OVCAR3 (cell line): ENCODE data around the genes CELA1 and GALNT6.

- RRBS = no CpG with 5 or more reads among the region's 3 CpGs
These were observed 1.5 kb downstream of the DAZAP2 start for GRCh38 chr12:51240127-51240522.

DNA sequence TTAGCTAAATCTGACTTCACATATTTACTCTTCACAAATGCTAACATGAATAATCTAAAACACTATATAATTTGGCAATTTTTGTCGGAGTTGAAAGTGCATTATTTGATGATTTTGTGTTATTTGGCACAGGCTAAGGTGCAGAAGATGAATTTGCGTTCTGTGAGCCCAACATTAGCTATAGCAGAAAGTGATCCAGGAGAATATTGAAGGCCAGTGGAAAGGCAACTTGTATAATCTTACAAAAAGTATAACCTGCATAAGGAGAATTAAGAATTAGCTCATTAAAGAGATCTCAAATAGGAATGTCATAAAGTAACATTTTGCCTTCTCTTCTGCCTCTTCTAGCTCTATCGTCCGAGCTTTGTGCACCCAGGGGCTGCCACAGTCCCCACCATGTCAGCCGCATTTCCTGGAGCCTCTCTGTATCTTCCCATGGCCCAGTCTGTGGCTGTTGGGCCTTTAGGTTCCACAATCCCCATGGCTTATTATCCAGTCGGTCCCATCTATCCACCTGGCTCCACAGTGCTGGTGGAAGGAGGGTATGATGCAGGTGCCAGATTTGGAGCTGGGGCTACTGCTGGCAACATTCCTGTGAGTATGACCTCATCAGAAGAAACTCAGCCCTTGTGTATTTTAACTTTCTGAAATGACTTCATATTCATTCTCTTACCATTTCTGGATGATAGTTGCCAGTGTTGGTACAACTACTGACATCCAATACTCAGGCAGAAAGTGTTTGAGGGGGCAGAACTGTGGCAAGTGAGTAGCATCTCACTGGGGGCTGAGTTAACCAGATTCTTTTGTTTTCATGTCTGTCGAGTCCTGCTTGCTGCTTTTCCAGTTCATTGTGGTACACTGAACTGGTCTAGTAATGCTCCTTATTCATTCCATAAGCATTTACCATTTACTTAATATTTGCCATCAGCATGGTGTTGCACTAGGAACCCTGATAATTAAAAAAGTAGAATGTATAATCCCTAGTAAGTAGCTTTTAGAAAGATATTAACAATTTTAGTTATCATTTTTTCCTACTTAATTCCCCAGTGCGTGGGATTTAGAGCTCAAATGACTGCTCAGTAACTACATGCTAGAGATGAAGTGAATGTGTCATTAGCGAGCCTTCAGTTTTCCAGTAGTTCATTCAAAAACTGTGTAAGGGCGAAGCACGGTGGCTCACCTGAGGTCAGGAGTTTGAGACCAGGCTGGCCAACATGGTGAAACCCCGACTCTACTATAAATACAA lies 2.3 kb downstream of the DAZAP2 start:
- RRBS = no CpG with 5 or more reads among the region's 12 CpGs

GRCh38 chr12:51247329-51248087 lies 8.9 kb downstream of the DAZAP2 start:
- RRBS = no CpG with 5 or more reads among the region's 14 CpGs

GRCh38 chr12:51346443-51347051 lies at the start of gene CELA1:
Gene CELA1 (minus strand): TSS chr12:51346679.
- RRBS = no CpG with 5 or more reads among the region's 5 CpGs

DNA sequence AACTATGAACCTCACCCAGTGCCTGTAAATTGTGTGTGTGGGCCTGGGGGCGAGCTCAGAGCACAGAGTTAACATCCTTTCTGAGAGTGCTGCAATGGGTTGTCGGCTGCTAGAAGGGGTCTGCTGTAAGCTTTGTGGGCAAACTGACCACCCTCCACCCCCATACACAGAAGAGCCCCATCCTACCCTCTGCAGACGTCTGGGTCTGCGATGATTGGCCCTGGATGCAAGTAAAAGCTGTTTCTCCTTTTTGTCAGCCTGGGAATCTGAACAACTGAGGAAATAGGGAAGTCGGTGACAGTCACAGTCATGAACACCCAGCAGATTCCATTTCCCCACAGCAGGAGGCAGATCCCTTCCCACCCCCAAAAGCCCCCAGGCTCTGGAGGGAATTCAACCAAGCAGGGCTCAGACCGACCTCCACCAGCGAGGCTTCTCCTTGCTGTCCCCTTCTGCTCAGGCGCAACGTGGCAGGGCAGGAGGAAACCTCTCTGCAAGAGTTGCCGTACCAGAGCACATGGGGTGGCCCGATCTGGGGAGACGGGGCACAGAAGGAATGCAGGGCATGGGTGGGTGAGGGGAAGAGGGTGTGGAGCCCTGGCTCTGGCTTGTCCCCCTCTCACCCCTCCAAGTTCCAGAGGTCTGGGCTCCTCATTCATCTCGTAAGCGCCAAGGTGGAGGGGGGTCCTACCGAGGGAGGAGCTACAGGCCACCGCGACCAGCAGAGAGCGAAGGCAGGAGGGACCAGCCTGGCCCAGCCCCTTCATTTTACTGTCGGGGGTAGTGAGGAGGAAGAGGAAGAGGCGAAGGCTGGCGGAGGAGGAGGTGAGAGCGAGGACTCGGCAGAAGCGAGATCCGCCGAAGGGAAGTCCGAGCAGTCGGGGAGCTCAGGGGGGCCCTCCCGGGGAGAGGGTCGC lies at the start of gene GALNT6:
TSS of gene GALNT6 (minus strand) at position 743 of the 917 bp plus-strand sequence.
- RRBS = 3% methylated on average over 2 of the region's 30 CpGs

DNA sequence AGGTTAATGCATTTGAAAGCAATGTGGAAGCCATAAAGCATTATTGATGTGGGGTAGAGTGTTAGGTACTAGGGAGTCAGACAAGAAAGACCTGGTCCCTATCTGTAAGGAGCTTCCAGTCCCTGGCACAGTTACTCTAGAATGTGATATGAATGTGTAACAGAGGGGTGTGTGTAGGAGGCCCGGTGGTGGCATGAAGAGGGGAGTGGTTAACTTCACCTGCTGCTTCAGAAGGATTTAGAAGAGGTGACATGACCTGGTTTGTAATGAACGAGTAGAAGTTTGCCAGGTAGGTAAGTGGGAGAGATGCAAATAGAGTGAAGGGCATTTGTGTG lies 15.1 kb upstream of the GALNT6 start:
- RRBS = no CpG with 5 or more reads among the region's 2 CpGs

DNA sequence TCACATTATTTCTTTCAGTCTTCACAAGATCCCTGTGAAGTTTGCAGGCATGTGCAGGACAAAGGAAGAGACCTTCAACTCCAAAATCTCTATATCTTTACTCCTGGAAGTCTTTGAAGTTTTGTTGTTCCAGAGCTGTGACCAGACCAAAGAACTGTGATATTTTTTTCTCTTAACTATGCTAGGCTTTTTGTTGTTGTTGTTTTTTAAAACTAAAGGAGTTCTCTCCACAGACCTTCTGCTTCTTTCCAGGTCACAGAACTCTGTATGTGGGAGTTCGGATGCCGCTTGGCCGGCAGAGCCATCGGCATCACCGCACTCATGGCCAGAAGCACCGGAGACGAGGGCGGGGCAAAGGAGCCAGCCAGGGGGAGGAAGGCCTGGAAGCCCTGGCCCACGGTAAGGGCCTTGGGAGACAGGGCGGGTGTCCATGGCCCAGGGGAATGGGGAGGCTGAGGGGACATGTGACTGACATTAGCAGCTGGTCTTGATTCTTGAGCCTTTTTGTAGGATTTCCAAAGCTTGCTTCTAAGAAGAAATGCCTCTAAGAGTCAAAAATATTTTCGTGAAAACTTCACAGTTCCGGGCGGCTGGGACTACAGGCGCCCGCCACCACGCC lies 26.1 kb downstream of the SLC4A8 start:
- RRBS = 11% methylated on average over 3 of the region's 16 CpGs

DNA sequence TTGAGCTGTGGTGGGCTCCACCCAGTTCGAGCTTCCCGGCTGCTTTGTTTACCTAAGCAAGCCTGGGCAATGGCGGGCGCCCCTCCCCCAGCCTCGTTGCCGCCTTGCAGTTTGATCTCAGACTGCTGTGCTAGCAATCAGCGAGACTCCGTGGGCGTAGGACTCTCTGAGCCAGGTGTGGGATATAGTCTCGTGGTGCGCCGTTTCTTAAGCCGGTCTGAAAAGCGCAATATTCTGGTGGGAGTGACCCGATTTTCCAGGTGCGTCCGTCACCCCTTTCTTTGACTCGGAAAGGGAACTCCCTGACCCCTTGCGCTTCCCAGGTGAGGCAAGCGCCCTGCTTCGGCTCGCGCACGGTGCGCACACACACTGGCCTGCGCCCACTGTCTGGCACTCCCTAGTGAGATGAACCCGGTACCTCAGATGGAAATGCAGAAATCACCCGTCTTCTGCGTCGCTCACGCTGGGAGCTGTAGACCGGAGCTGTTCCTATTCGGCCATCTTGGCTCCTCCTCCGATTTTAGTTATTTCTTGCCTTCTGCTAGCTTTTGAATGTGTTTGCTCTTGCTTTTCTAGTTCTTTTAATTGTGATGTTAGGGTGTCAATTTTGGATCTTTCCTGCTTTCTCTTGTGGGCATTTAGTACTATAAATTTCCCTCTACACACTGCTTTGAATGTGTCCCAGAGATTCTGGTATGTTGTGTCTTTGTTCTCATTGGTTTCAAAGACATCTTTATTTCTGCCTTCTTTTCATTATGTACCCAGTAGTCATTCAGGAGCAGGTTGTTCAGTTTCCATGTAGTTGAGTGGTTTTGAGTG lies 22.7 kb upstream of the SCN8A start:
- RRBS = no CpG with 5 or more reads among the region's 34 CpGs

GRCh38 chr12:51626074-51626634 lies 35.1 kb downstream of the SCN8A start:
- RRBS = no CpG with 5 or more reads among the region's 5 CpGs

DNA sequence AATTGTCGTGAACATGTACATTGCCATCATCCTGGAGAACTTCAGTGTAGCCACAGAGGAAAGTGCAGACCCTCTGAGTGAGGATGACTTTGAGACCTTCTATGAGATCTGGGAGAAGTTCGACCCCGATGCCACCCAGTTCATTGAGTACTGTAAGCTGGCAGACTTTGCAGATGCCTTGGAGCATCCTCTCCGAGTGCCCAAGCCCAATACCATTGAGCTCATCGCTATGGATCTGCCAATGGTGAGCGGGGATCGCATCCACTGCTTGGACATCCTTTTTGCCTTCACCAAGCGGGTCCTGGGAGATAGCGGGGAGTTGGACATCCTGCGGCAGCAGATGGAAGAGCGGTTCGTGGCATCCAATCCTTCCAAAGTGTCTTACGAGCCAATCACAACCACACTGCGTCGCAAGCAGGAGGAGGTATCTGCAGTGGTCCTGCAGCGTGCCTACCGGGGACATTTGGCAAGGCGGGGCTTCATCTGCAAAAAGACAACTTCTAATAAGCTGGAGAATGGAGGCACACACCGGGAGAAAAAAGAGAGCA lies 7.9 kb downstream of the TMDD1 start:
- RRBS = 97% methylated on average over 3 of the region's 19 CpGs

DNA sequence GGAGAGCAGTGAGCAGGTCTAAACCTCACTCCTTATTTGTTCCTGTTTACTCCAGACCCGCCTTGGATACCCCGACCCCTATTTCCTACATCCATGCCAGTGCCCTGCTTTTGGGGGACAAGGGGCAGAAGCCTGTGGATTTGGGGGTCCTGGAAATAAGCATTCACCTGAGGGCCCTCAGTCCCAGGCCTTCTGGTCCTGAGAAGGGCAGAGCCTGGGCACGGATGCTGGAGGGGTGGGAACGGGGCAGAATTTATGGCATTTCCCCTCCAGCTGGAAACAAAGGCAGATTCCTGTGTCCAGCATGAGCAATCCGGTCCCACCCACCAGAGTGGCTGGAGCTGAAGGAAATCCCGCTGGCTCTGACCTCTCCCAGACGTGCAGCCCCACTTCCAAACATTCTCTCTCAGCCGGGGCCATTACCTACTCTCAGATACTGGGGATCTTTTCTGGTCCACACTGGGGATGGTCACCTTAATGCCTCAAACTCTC lies 9.3 kb downstream of the ANKRD33 start:
- RRBS = 93% methylated on average over 3 of the region's 8 CpGs

- RRBS = no CpG with 5 or more reads among the region's 12 CpGs
These were observed 8.4 kb upstream of the ACVRL1 start for GRCh38 chr12:51898675-51899454.

GRCh38 chr12:51905402-51906362 lies 1.6 kb upstream of the ACVRL1 start:
- RRBS = no CpG with 5 or more reads among the region's 19 CpGs

DNA sequence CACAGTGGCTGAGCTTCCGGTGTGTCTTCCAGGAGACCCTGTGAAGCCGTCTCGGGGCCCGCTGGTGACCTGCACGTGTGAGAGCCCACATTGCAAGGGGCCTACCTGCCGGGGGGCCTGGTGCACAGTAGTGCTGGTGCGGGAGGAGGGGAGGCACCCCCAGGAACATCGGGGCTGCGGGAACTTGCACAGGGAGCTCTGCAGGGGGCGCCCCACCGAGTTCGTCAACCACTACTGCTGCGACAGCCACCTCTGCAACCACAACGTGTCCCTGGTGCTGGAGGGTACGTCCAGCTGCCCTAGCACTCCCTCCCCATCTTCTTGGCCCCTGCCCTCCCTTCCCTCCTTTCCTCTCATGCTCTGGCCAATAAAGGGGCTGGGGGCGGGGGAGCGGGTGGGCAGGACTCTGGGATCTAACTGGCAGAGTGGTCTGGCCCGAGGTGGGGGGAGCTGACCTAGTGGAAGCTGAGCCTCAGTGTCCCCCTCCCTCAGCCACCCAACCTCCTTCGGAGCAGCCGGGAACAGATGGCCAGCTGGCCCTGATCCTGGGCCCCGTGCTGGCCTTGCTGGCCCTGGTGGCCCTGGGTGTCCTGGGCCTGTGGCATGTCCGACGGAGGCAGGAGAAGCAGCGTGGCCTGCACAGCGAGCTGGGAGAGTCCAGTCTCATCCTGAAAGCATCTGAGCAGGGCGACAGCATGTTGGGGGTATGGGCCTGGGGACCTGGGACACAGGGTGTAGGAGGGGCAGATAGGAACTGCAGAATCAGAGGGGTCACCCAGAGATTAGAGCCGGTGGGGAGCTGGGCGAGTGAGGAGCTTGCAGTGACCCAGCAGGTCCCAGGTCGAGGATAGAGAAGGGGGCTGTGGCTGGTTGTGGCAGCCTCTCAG lies 6.0 kb downstream of the ACVRL1 start:
- RRBS = 95% methylated on average over 3 of the region's 29 CpGs

DNA sequence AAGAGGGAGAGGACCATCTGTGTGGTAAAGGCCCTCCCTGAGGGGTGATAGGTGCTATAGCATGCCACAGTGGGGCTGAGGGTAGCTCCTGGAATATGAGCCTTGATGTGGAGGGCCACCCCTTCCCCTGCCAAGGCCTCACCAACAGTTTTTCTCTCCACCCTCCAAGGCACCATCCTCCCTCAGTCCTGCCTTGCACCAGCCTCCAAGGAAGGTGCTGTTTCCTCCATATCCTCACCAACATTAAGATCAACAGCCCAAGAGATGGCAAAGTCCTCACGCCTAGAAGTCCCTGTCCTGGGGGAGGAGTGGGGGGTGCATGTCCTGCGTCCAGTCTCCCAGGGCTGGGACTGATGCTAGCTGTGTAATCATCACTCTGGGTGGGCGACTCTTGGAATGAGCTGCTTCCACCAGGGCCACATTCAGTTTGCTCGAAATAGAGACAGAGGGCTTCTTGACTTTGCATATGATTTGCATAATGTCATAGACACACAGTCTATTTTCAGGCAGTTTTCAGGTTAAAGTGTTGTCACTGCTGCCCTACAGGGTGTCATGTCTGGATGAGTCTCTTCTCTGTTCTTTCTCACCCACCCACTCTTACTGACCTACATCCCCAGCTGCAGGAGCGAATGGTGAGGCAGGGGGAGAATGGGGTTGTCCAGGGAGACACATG lies 17.4 kb downstream of the ACVRL1 start:
- RRBS = no CpG with 5 or more reads among the region's 5 CpGs

DNA sequence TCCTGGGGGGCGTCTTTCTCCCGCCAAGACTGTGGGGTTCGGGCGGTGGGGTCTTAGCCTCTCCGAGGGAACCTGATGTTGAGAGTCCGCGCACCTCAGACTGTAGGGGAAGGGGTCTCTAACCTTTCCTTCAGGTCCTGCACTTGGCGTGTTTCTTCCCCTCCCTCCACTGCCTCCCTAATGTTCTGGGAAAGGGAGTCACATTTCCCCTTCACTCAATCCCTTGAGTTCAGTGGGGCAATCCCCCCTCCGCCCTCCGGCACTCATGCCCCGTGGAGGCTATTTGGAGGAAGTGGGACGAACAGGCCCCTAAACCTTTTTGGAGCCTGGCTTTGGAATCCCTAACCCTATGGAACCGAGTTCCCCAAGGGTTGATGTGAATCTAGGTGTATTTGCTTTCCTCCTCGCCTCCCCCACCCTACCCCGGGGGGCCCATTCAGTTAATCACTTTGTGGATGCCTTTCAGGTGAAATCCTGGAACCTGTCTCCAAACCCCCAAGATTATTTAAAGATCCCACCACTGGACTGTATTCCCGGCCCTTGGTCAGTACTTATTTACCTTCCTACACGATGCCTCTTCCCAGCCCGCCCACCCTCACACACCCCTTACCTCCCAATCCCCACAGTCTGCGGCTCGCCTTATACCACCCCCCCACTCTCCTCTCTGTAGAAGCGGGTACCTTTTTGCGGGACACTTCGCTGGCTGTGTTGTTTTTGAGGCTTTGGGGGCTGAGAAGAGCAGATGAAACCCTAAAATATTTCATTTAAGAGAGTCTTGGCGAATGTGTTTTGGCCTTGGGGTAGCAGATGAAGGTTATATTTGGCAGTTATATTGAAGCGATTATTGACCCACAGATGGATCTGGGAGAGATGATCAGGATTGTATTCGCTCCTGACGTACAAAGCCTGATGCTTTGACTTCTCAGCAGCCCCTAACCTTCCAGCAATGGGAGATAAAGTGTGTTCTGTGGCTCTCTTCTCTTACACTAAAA lies 1.0 kb downstream of the ACVR1B start:
- RRBS = 19% methylated on average over 2 of the region's 27 CpGs

DNA sequence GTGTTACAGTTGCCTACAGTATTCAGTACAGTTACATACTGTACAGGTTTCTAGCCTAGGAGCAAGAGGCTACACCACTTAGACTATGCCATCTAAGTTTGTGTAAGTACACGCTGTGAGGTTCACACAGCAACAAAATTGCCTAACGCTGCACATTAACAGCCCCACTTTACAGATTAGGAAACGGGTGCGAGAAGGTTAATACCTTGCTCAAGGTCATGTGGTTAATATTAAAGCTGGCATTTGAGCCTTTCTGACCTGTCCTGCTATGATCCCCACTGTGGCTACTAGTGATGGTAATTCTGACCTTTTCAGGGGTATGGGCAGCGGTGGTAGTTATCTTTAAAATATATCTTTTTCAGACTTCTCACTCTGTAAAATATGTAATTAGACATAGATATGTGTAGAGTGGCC lies 20.9 kb downstream of the ACVR1B start:
- RRBS = no CpG with 5 or more reads among the region's 5 CpGs

GRCh38 chr12:52005686-52006392 lies 907 bp upstream of the TAMALIN start:
- RRBS = no CpG with 5 or more reads among the region's 18 CpGs

- RRBS = no CpG with 5 or more reads among the region's 10 CpGs
These were observed 2.0 kb downstream of the TAMALIN start for GRCh38 chr12:52008441-52009418.

DNA sequence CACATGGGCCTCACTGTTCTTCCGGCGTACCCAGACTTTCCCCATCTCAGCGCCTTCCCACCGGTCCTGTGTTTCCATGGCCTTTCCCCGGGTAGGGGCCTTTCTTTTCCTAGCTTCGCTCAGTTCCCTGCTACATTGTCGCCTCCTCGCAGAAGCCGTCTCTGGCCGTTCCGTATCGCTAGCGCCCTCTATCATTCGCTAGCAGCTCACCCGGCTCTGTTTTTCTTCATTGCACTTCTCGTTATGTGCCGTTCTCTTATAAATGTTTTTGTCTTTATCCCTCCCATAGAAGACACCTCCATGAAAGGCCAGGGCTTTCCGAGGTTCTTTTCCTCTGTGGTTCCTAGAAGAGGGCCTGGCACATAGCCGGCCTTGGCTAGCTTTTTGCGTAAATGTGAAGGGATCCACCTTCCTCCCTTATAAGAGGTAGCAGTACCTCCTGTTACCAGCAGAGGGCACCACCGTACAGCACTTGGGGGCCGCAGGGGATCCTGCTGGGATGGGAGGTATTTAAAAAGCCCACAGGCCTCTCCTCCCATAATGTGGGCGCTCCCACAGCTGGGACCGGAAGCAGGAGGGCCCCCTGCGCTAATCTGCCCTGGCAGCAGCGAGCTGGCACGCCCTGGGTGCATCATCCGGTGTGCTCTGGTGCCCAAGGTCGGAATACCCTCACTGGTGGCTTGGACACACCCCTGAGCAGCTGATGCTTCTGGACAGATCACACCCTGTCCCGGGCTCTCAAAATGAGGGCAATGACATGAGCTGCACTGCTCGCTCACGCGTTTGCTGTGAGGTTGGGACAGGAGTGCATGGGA lies 18.8 kb downstream of the TAMALIN start:
- RRBS = 8% methylated on average over 10 of the region's 33 CpGs